Heart (tissue), 3 donors: ENCODE measurements around the genes GPD2 and DAPL1.

GRCh38 chr2:156435353-156436041, 682 bp upstream of the GPD2 start:
- RAMPAGE, long total RNA, 2 experiments: no peak in any of the 2 experiments

- RAMPAGE, long total RNA, 2 experiments: no peak in any of the 2 experiments
These were observed at the start of gene GPD2 for GRCh38 chr2:156436042-156436735. GPD2 (plus strand) TSS chr2:156436379.

DNA sequence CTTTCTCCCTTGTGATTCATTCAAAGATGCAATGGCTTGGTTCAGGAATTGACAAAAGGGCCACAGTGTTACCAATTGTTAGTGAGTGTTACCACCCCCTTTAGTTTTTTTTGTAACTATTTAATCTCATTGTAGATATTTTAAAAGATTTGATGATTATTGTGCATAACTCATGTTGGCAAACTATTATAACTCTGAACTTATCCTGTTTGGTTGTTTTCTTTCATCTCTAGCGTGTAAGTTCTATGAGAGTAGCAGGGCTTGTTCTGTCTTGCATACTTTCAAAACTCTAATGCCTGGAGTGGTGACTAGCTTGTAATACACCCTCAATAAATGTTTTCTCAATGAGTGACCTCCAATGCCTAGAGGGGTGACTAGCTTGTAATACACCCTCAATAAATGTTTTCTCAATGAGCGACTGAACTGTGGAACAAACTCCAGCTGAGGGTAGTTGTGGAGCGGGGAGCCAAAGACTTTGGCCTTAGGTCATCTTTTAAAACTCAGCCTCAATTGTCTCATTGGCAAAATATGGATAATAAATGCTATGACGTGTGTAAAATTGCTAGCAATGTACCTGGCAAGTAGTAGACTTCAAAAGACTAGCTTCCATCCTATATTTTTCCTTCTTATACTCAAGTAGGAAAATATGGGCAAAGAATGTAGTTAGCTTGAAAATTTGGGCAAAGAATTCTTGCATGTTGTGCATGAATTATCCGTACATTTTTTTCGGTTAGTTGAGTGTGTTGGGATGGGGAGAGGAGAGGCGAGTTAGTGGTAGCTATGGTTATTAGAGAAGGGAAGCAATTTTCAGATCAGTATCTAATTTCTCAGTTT, 1.8 kb downstream of the GPD2 start:
- RAMPAGE, long total RNA, 2 experiments: no peak in any of the 2 experiments

DNA sequence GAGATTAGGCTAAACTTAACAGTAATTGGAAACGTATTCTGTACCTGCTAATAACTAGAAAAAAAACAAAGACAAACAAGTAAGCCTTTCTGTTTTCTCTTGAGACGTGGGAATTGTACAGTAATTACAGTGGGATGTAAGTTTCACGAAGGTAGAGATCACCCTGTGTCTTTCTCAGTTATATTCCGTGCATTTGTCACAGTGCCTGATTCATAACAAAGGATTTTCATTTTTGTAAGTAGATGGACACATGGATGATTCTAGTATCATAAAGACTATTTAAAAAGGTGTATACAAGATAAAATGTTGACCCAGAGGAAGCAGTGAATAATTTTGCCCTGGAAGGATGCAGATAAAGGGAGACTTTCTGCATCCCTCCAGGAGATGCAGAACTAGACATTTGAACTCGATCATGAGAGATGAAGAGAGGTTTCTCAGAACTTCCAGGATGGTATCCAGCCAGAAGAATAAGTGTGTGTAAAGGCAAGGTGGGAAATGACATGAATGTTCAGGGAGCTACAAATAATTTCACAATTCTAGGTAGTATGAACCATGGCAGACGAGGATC, 110.8 kb downstream of the GPD2 start:
- RAMPAGE, long total RNA, 2 experiments: no peak in any of the 2 experiments

DNA sequence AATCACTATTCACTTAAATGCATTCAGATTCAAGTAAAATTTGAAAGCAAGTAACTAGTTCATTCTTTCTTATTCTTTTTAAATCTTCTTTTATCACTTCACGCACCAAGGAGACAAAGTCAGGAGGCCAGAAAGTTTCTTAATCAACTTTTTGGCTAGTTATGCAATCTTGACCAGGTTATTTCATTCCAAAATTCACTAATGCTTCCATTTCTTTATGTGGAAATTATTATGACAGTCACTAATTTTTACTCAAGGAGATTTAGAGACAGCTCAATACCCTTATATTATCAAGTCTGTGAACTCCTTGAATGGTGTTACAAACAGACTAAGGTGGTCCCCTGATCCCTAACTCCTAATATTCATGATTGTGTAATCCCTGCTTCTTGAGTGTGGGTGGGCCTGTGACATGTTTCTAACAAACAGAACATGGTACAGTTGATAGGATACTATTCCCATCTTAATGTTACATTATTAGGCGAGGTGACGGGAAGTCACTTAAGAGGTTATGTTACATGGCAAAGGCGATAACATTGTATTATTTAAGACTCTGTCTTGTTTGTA, 32.4 kb downstream of the CYTIP start:
- RAMPAGE, long total RNA, 2 experiments: no peak in any of the 2 experiments

DNA sequence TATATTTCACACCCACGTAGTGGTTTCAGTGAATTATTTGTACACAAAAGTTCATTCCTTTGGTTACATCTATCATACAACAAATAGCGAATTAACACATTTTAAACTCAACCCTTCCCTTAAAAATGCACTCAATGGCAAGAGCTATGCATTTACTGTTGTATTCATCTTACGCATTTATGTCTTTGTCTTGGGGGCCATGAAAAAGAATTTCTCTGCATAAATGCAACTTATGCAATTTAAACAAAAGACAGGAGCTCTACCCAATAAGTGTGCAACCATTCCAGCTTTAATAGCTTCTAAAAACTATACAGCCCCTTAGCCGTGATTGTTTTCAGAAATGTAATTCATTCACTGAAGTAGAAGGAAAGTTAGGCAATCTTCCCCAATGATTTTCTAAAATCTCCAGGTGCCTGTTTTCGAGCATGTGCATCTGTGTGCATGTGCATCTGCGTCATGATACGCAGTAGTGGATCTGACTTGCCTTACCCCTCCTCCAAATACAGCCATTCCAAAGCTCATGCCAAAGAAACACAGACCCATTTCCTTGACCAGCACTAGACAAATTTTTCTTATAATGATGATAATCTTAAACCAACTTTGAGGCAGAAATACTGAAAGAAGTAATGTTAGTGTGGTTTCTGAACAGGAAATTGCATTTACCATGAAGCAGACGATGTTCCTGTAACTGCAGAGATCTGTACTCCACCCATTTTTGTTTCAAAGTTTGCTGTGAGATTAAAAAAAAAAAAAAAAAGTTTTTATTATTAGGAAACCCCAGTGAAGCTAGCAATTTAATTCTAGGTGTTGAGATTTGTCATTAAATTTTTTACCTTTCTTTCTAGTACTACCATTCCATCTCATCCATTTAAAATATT, 25.8 kb downstream of the CYTIP start:
- RAMPAGE, long total RNA, 2 experiments: no peak in any of the 2 experiments

DNA sequence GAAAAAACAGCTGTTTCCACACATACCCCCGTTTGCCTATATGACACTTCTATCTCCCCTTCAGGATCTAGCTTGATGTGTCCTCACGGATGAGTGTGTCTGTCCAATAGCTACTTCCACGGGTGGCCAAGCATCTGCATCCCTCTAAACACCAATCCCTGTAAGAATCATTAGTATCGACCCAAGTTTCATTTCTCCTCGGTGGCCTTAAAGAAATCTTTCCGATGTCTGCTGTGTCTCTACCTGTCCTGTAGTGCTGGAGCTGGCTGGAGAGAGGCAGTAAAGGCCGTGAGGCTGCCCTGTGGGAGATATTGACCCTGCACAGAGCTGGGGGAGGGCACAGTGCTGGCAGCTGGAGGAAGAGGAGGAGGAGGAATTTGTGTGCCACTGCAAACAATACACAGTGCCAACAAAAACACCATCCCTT, 44.8 kb upstream of the CYTIP start:
- RAMPAGE, long total RNA, 2 experiments: no peak in any of the 2 experiments

DNA sequence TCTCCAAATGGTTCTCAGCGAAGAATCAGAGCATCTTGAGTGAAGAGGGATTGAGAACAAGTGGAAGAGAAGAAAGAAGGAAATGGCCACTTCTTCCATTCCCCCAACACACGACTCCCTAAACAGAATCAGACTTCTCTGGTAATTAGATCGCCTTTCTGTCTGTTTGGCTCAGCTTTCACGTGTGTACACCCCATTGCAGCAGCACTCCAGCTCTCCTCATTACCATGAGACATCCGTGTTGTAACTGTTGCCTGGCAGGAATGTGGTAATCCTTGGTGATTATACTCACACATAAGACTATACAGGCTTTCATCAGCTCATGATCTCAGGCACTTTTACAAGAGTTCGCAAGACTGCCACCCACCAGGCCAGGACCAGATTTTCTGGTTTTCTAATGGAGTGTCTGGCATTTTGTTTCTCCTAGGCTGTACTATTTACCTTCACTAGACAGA, 50.3 kb downstream of the ACVR1 start:
- RAMPAGE, long total RNA, 2 experiments: no peak in any of the 2 experiments

DNA sequence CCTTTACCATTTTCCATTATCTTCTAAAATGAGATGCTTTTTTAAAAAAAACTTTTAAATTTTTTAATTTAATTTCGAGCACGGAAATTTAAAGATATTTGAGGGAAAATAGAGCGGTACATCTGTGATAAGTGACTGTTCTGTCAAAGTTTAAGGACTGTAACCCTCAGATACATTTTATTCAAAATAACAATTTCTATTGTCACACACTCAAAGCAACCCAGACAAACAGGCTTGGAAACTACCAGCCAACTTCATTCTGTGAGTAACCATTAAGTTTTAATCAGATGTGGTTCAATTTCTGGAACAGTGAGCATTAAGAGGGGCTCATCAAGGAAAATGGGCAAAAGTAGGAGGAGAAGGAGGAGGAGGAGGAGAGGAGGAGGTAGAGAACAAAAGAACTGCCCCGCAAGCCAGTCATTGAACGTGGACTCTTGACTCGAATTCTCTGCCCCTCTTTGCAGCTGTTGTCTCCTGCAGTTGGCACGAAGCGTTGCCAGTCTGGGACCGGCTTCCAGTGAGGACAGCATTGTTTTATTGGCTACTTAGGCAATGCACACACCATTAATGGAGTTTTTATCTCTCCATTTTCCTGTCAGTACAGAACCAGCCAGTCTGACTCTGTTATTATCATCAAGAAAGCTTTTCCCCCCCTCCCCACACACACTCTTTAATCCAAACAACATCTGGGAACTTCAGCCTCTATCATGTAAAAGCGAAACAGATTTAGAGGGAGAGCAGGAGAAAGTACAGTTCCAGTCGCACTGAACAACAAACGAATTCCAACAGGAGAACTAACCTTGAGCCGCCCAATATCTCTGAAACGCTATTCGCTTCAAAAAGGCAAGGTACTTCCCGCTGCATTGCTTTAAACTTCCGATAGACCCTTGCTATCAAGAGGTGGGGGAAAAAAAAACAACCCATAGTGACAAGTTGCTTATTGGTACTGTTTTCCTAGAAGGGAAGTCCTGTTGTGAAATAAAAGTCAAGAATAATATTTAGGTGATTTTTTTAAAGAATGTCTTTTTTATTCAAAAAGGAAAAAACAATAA, 38.4 kb downstream of the ACVR1 start:
- RAMPAGE, long total RNA, 2 experiments: no peak in any of the 2 experiments

GRCh38 chr2:157842057-157842580, 34.0 kb downstream of the ACVR1 start:
- RAMPAGE, long total RNA, 2 experiments: no peak in any of the 2 experiments

DNA sequence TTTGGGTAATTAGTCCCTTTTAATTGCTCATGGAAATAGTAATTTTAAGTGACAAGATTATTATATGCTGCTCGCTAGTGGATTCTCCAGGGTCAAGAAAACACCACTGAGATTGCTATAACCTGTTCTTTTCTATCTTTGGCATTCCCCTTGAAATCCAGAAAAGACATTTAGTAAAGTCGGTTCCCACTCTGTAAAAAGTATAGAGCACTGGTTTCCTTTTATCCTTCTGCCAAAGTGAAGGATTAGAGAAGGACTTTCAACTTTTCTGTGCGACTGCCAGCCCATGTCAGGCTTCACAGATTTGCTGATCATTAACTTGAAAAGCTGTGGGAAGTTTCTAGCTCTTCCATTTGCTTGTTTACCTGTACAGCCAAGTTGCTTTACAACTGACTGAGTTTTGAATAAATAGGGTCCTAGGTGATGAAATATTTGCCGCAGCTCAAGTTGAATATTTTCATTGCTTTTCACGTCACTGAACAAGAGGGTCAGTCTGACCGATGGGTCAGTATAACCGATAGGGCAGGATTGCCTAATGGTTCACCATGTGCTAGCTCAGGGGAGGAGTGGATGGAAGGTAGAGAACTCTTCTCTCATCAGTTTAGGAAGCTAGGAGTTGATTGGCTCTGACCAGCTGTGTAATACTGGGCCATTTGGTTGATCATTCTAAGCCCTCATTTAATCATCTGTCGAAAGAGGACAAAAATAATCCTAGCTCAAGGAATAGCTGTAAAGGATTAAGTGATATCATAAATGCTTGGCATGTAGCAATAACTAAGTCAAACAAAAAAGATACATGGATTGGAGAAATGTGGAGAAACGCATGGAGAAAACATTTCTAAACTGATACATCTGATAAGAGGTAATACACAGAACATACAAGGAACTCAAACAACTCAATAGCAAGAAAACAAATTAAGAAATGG, 30.4 kb downstream of the UPP2 start:
- RAMPAGE, long total RNA, 2 experiments: no peak in any of the 2 experiments

GRCh38 chr2:158320991-158321615, 135.4 kb downstream of the CCDC148 start:
- RAMPAGE, long total RNA, 2 experiments: no peak in any of the 2 experiments

GRCh38 chr2:158351149-158351914, 105.2 kb downstream of the CCDC148 start:
- RAMPAGE, long total RNA, 2 experiments: no peak in any of the 2 experiments

- RAMPAGE, long total RNA, 2 experiments: no peak in any of the 2 experiments
These were observed 14.1 kb downstream of the PKP4 start for GRCh38 chr2:158470874-158471308.

GRCh38 chr2:158715971-158716195, 79.2 kb upstream of the DAPL1 start:
- RAMPAGE, long total RNA, 2 experiments: no peak in any of the 2 experiments

DNA sequence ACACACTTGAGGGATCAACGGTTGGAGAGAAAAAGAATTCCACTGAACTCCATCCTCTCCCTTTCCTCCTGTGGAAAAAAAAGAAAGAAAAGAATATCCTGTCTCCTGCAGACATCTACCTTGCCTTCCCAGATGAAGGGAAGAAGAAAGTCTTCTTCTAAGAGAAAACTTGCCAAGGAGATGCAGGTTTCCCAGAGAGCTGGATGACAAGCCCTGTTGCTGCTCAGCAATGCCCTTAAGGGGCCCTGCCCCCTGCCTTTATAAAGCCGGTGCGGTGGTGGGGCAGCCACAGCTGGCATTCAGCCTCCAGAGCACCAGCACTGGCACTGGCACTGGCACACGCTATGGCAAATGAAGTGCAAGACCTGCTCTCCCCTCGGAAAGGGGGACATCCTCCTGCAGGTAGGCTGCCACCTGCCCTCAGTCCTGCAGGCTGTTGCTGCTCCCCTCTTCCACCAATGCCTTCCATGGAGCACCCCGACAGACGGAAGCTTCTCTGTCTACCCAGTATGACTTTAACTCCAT, at the start of gene DAPL1:
TSS of gene DAPL1 (plus strand) at position 289 of the 525 bp plus-strand sequence.
- RAMPAGE, long total RNA, 2 experiments: no peak in any of the 2 experiments

- RAMPAGE, long total RNA, 2 experiments: no peak in any of the 2 experiments
These were observed 31.4 kb upstream of the TANC1 start for GRCh38 chr2:158936856-158937556.

DNA sequence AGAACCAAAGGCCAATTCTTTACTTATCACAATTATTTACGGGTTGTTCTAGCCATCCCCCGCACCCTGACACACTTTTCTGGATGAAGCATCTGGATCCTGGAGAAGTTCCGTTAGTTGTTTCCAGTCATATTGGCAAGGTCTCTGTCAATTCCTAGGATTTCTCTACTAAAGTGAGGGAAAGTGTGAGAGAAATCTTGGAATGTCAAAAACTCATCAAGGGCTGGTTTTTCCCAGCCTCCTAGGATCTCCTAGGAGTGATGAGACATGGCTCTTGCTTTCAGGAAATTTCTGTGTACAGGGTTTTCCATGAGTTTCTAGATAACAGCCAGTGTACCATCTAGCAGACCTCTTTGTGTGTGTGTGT, 91.1 kb downstream of the TANC1 start:
- RAMPAGE, long total RNA, 2 experiments: no peak in any of the 2 experiments

DNA sequence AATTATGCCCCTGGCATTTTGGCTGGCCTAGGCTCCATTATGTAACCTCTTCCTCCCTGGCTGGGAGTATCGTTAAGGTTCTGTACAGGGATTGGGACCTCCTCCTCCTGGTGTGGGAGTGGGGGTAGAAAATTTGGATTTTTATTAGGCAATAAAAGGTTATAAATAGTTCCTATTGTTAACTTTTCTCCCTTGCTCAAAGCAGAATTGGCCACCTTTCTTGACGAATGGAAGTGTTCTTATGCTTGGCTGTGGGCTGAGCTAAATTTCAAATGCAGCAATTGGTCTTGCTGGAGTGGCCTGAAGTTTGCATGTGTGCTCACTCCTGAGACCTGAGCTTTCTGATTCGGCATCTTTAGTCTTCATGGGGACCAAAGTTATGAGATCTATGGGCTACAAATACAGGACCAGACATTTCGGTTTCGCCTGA, 148.7 kb downstream of the WDSUB1 start:
- RAMPAGE, long total RNA, 2 experiments: no peak in any of the 2 experiments

DNA sequence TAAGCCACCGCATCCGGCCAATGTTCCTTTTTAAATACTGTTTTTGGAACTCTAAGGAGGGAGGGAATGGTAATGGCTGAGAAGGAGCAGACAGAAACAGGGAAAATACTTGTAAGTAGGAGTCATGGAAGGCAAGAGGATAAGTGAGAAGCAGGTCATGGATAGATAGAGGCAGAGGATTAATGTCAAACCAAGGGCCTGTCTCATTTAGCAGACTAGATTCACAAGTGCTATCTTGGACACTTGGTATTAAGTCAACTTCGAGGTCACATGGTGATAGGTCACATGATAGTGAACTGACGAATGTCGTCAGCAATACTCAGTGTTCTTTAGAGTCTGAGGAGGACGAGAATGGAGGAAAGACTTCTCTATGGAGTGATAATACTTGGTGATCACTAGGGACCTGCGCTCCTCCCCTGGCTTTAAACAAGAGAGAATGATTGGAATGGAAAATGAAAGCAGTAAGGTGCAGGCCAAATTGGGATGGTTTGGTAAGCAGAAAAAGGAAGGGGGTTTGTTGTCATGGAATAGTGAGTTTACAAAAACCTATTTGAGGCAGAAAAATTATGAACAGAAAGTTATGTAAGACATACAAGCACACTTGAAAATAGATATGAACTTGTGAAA, 141.7 kb downstream of the WDSUB1 start:
- RAMPAGE, long total RNA, 2 experiments: no peak in any of the 2 experiments